Umbilical cord (tissue), 2 donors: ENCODE measurements around the genes PYROXD2, GOT1 and NKX2-3.

DNA sequence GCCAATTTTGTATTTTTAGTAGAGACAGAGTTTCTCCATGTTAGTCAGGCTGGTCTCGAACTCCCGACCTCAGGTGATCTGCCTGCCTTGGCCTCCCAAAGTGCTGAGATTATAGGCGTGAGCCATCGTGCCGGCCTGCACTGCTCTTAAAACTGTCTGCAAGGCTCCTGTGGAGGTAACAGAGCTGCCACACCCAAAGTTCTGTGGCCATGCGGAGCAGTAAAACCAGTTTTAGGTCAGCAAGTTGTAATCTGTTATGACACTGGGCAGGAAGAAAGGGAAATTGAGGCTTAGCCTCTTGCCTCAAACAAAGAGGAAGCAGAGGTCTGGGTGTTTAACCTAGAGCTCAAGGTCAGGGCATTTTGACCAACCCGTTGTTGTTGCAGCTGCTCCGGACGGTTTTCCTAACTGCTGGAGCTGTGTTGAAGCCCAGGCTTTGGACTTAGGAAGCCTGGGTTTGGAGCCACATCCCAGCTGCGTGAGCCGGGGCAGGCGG lies 7.3 kb upstream of the RRP12 start:
- RAMPAGE, long total RNA, result no peak

GRCh38 chr10:97601200-97601654 lies 11.7 kb downstream of the C10orf62 start:
- RAMPAGE, long total RNA, result no peak

DNA sequence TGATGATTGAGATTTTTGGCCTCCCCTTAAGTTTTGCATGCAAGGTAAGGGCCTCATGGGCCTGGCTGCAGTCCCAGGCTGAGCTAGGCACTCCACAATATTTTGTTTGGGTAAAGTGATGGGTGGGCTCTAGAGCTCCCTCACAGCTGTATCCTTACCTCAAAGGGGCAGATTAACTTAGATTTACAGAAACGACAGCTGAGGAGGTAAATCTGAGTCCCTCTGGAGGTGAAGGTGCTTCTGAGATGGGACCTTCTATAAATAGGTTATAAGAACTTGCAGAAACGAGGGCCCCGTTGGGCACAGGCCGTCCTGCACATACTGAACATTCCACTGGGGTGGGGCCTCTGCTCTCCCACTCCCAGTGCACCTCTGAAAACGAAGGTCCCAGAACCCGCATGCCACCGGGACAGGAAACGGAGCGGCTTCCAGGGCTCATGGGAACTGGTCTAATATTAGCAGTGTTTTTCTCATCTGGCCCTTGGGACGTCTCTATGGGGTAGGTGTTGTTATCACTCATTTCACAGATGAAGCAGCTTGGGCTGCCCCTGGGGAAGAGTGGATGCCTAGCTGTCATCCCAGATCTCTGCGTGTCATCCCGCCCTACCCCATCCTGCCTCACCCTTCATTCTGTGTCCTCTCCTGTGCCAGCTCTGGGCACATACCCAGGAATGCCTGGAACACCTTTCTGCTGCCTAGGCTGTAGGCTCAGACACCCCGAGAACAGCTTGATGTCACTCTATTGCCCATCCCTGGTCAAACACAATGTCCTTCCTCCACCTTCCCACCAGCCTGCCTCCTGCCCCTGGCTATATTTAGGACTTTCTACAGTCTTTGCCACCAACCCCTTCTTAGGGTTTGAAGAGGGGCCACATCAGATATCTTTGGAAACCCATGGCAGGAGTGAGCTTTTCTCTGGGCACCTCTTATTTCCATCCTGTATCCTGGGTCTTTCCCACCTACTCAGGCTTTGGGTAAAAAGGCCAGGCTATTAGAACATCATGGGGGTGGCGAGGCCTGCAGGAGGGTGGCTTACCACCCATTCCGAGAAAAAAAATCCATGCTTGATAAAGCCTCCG lies 19.7 kb downstream of the C10orf62 start:
- RAMPAGE, long total RNA, result no peak

DNA sequence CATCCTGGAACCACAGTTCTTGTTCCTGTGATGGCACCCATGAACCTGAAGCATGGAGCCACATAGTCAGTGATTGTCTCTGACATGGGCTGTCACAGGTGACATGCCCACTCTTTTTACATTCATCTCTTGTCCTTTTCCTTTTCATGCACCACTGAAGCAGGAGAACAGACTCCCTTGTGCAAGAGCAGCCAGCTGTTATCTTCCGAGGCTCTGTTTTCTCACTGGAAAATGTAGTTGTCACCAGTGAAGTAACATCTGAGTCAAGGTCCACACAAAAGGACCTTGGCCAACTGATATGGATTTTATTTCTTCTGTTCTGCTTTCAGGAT lies 22.8 kb downstream of the AVPI1 start:
- RAMPAGE, long total RNA, result no peak

GRCh38 chr10:97772384-97772822 lies 604 bp upstream of the SFRP5 start:
- RAMPAGE, long total RNA, result no peak

GRCh38 chr10:97829716-97830435 lies 19.8 kb upstream of the GOLGA7B start:
- RAMPAGE, long total RNA, result no peak

DNA sequence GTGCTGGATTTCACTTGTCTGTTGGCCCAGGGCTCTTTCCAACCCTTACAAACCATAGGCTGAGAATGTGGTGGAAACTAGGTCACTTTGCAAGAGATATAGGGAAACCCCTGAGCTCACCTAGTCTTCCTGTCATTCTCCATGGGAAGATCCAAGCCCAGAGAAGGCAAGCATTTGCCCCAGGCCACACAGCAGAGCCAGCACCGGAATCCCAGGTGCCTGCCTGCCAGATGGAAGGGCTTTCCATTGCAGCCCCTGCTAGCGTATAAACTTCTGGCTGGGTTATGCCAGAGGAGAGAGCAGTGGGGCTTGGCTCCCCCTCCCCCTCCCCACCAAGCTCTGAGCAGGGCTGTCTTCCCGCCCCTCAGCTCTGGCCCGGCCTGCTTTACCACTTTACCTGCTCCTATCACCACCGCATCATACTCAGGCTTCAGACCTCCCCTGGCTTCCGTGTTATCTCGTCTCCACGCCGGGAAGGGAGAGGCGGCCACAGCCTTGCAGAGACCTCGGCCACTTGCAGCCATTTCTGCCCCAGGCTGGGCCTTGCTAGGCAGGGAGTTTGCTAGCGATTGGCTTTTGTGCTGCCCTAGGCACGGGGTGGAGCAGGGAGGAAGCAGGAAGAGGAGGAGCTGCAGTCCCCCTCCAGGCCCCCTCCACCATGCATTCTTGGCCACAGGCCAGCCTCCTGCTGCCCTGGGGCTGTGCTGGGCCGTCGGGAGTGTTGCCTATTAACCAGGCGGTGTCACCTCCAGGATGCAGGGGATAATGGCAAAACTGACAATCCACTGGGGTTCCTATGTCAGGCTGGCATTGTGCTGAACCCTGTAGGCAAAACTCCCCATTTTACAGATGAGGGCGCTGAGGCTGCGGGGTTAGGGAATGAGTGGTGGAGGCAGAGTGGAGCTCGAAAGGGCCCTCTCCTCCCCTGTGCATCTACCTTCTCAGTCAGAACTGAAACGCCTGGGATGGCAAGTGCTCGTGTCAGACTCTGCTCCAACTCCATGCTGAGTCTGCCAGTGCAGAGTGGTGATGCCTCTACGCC lies at the start of gene PYROXD2:
Gene PYROXD2, minus strand, starts transcription at position 571 of the 1,042 bp plus-strand sequence.
- RAMPAGE, long total RNA, result no peak

DNA sequence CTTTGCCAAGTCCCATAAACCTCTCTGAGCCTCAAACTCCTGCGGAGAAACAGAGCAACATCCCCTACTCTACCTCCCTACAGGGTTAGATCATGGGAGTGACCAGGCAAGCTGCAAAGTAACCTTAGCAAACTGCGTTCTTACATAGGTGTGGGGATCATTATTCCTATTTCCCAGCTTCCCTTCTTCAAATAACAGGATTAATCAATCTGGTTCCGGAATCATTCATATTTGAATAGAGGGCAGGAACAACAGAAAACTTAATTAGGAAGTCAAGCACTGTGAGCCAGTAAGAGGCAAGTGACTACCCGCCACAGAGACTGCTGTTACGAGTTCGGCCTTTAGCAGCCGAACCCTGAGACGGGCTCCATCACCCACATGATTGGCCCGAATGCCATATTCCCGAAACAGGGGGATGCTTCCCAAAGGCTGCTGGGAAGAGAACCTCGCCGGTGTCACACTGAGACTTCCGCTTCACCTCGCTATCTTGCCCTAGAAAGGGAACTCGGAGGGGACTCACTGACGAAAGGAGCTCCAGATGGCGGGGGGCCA lies 802 bp downstream of the HPS1 start:
- RAMPAGE, long total RNA, result no peak

DNA sequence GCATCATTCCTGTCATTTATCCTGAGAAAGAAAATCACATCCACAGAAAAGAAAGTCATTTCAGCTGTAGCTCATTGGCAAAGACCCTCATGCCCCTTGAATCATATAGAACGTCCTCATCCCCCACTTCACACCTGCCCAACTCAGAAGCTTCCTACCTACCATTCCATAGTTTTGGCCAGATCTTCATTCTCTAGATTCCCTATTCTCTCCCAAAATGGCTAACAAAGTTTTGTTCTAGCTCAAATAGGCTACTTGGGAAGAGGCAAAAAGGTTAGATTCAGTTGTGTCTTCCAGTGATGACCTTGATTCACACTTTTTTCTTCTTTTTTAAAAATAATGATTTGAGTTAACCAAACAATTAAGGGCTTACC lies 11.5 kb upstream of the HPS1 start:
- RAMPAGE, long total RNA, result no peak

- RAMPAGE, long total RNA, result no peak
These were observed 21.2 kb upstream of the HPS1 start for GRCh38 chr10:98467889-98468296.

GRCh38 chr10:99330064-99330801 lies 1.1 kb downstream of the CNNM1 start:
- RAMPAGE, long total RNA, result no peak

DNA sequence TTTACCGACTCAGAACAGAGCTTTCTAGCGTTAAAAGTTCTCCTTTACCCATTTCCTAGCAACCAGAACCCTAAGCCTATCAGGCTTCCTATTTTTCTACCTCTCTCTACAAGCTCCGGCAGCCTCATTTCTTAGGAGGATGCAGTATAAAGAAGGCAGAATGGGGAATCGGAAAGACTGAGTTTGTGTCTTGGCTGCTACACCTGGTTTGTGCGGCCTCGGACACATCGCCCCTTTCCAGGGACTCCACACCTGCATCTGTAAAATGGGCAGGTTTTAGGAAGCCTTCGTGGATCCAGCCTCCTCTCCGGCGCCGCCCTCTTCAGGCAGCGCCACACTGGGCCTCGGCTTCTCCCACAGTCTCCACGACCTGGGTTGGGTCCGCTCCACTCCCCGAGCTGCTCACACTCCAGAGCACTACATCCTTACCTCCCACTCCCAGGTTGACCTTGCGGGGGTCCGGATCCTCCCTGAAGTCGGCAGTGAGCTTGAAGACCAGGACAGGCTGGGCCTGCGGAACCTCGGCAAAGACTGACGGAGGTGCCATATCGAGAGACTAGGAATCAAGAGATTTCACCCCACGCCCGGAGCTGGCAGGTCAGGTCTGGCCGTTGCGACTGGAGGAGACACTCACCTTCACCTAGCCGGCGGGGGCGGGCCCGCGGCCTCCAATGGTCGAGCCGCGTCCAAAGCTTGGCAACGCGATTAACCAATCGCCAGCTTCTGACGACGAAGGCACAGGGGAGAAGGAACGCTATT lies at the start of gene GOT1:
Gene GOT1, minus strand, starts transcription at position 606 of the 759 bp plus-strand sequence.
- RAMPAGE, long total RNA, result start-site peak on the minus strand centred at position 645 of the sequence, 9 bp wide, 15 and 8 reads in 2 replicates

- RAMPAGE, long total RNA, result no peak
These were observed 13.1 kb upstream of the NKX2-3 start for GRCh38 chr10:99519671-99519959.

DNA sequence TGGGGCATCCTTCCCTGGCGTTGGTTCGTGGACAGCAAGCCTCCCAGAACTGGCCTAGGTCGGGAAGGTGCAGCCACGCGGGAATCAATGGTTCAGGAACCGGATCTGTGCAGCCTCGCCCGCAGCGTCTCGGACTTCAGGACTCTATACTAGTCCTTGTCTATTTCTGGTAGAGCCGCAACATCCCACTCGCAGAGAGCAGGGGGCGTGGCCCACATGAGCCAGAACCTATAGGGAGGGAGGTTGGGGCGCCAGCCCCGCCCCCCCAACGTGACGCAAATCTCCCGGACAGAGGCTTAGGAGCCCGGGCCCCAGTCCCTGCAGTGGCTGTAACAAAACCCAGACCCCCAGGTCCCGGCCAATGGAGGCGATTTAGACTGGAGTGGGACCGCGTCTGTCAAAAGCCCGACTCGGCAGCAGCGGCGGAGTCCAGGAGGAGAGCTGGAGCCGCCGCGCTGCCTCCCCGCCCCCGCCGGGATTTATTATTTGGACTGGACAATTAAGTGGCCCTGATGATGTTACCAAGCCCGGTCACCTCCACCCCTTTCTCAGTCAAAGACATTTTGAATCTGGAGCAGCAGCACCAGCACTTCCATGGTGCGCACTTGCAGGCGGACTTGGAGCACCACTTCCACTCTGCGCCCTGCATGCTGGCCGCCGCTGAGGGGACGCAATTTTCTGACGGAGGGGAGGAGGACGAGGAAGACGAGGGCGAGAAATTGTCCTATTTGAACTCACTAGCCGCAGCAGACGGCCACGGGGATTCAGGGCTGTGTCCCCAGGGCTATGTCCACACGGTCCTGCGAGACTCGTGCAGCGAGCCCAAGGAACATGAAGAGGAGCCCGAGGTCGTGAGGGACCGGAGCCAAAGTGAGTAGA lies at the start of gene NKX2-3:
Gene NKX2-3, plus strand, starts transcription at position 323 of the 879 bp plus-strand sequence.
- RAMPAGE, long total RNA, result no peak

DNA sequence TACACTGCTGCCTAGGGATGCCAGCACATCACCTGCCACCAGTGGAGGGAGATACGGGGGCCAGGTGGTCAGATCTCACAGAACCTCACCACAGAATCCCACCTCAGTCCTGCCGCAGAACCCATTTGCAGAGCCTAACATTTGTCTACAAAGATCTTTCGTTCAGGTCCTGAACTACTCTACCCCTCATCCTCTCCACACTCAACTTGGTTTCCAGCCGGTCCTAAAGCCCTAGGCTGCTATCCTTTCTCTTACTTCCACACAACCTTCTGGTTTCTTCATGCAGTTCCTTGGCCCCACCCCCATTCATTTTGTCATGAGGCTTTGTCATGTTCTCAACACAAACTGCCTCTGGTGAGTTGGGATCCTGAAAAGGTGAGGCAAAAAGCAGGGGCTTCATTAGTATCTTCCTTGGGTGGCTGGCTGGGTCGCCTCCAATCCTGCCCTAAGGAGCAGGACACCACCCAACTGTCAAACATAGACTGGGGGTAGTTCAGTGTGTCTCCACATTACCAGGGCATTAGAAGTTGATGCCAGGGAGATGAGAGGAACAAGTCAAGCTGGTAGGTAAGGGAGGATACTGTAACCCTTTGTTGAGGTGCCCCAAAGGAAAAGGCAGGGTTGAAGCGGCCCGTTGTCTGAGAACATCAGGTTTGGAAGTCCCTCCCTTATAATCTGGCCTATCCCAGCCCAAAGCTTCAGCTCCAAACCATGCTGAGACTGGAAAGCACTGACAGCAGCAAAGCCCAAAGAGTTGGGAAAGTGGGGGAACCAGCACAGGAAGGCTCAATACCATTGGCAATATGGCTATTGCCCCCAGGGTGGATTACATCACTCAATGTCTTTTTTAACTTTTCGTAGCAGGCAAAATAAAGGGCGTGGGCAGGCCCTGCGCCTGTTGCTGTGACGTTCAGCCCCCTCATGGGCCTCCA lies 7.1 kb downstream of the SLC25A28 start:
- RAMPAGE, long total RNA, result no peak

DNA sequence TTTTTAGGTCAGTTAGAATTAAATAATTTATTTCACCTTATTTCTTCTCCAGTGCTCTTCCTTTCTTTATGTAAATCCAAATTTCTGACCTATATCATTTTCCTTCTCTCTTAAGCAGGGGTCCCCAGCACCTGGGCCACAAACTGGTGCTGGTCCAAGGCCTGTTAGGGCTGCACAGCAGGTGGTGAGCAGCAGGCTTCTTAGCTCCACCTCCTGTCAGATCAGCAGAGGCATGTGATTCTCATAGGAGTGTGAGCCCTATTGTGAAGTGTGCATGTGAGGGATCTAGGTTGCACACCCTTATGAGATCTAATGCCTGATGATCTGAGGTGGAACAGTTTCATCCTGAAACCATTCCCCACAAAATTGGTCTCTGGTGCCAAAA lies 4.5 kb upstream of the ABCC2 start:
- RAMPAGE, long total RNA, result no peak

DNA sequence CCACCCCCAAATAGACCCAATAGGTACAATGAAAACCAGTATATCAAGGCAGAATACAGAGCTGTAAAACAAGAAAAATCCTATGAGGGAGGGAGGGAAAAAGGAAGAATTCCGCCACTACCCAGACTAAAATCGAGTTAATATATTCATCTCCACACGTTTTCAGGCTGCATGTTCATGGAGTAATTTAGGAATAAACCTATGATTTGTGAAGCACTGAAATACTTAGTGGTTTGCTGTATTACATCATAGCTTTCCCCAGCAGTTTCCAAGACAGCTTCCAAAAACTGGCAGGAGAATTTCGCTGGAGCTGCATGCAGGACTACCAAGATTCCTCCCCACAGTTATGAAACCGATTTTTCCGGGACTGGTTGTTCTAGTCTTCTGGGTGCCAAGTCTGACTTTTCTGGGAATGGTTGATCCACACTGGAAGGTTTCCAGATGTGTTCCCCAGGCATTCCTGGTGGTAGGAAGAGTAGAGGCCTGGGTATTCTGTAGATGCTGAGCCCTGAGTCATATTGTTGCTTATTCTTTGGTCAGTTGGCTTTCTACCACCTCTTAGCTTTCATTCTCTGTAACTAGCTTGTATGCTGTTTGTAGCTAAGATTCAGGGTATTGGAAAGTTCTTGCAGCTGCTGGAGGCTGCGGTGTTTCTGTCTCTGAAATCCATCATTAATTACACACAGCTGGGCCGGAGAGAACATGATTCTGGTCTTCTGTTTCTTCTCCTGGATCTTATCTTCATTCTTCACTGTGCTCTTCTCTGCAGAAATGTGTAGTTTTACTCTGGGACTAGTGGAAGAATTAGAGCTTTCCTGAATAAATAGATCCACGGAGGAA lies 6.2 kb downstream of the ABCC2 start:
- RAMPAGE, long total RNA, result no peak

GRCh38 chr10:100184765-100185222 lies 1.0 kb downstream of the ERLIN1 start:
- RAMPAGE, long total RNA, result no peak

- RAMPAGE, long total RNA, result no peak
These were observed 1.1 kb downstream of the BLOC1S2 start for GRCh38 chr10:100285343-100285799.

- RAMPAGE, long total RNA, result no peak
These were observed 4.9 kb upstream of the BLOC1S2 start for GRCh38 chr10:100291292-100291863.